Metastatic Lung Carcinoma in the Adrenal Gland (tissue), 1 donor: ENCODE measurements around a stretch of chrX.

DNA sequence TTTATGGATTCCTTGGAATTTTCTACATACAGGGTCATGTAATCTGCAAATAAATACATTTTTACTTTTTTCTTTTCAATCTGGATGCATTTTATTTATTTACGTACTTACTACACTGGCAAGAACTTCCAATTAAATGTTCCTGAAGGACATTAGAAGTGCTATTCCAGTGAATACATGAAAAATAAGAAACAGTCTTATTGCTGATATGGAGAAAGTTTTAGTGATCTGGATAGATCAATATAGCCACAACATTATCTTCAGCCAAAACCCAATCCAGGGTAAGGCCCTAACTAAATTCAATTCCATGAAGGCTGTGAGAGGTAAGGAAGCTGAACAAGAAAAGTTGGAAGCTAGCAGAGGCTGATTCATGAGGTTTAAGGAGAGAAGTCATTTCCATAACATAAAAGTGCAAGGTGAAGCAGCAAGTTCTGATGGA is 62.0 kb upstream of the RAP2C start:
- PRO-cap, result no peak

DNA sequence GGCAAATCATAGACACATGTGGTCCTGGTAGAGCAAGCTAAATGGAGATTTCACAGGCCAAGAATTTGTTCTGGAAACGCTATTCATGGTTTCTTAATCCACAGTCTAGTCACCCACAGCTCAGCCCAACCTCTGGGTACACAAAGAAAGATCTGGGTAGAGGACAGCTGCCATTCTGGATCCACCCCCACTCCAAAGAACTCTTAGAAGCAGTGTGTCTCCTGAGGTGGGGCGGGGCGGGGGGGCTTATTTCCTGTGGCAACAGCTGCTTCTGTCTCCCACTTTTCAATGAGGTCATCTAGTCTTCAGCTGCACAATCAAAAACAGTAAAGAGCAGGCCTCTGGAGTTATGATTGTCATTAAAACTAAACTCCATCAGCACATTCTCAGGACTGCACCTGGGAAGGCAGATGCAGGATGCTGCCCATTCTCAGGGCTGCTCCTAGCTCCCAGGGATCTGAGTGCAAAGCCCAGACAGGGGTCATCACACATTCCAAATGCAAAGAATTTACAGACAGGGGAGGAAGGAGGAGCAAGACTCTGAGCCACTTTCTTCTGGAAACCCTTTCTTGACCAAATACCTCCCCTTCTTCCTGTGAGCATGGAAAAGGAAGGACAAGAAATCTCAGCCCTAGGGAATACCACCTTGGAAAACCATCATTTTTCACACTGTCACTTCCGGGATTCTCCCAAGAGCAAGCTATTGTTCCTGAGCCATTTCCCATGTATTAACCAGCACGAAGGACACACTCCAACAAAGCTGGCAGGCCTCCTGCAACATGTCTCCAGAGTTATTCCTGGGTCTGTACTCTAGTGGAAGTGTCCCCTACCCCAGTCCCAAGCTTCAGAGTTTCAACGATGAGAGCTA is 207.2 kb downstream of the HS6ST2 start:
- PRO-cap, result no peak

DNA sequence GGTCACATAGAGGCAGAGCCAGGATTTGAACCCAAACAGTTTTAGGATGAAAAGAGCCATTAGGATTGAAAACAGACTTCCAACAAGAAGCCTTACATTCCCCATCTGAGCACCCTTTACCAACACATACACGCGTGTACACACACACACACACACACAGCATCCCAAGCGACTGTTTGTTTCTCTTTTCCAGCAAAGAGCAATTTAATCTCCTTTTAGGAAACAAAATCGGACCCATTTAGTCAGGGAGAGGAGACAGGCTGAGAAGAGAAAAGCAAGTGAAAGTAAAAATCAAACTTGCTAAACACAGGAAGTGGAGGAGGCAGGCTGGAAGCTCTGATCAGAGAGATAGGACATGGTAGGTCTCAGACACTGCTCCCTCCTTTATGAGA is 62.4 kb downstream of the GPC3 start:
- PRO-cap, result no peak

DNA sequence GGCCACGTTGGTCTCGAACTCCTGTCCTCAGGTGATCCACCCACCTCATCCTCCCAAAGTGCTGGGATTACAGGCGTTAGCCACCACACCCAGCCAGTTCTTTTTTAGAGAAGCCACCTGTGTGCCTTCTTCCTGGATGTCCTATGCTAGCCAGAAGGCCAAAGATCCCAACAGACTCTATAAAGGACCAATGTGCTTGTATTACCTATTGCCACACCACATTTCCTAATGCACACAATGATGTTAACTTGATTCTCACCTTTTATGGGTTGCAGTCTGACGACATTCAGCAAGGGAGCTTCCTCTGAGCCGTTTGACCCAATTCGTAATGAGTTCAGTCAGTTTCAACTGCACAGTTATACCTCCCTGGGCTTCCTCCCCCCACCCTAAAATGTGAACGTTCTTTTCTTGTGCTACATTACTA is 14.7 kb upstream of the GPC3 start:
- PRO-cap, result no peak

DNA sequence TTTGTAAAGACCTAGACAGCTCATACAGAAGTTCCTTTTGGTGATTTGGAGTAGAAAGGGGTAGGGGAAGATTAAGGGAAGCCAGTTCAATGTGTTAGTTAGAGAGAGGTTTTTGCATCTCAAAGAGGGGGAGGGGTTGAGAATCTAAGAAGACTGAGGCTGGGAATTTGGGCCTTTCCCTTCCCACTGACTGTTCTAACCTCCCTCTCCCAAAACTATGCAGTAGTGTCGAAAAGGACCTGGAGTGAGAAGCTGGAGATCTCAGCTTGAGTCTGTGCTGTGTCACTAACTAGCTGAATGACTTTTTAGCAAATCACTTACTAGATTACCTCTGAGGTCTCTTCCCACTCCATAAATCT is 55.7 kb upstream of the CCDC160 start:
- PRO-cap, result no peak

- PRO-cap, result no peak
Observed at GRCh38 chrX:135345308-135345847, 782 bp downstream of the ZNF449 start.

DNA sequence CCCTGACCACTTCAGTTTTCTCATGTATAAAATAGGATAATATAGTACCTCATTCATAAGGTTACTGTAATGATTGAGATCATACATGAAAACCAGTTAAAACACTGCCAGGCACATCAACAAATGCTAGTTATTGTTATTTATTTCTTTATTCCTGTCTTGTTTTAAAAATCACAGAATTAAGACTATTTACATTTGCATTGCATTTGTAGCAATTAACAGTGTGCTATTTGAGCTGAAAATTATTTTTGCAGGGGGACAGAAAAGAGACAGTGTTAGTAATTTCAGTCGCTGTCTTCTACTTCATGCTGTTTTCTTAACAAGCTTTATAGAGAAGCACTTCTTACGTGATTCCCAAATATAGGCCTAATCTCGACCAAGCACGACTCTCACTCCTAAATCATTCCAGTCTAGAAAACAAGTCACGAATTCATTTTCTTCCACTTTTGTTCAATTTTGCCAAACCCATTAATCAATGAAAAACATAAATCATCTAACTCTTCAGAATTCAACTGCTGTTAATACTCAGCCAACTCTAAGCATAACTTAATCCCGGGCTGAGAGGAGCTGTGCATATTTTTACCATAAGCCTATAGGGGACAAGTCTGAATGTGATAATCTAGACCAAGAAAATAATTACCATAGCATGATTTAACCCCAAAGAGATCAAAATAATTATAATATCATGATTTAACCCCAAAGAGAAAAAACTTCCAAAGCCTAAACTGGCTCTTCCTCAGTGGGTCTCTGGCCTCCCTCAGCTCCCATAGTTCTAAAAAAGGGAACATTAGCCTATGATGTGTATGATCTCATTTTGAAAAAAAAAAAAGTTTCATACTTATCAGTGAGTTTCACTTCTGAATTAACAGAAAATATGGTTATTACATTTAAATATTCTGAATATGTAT is 70.4 kb upstream of the FHL1 start:
- PRO-cap, result no peak

- PRO-cap, result no peak
Observed at GRCh38 chrX:136127073-136127569, 69.7 kb upstream of the FHL1 start.

GRCh38 chrX:136143713-136144322 is 53.0 kb upstream of the FHL1 start:
- PRO-cap, result no peak

GRCh38 chrX:136151157-136151453 is 45.7 kb upstream of the FHL1 start:
- PRO-cap, result no peak

- PRO-cap, result no peak
Observed at GRCh38 chrX:136197670-136198153, 865 bp downstream of the FHL1 start.

- PRO-cap, result no peak
Observed at GRCh38 chrX:136212258-136212920, 15.5 kb downstream of the FHL1 start.

DNA sequence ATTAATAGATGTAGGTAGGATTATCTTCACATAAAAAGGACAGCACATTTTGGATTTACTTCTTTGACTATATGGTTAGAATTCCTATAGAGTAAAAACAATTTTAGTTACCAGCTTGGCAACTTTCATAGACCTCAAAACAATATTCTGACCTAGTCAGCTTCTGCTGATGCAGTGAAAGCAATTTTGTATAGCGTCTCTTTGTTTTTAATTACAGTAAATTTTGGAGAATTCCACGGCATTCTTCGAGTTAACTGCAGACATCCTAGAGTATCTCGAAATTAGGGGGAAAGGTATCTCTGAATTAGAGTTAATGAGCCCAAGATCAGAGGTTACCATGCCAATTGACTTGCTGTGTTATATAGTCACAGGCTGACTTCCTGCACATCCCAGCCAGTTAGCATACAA is 3.6 kb downstream of the BRS3 start:
- PRO-cap, result no peak

- PRO-cap, result unidirectional peak, plus-strand start at chrX:137998126
Observed at GRCh38 chrX:137997955-137998269, 432.0 kb downstream of the ZIC3 start.

DNA sequence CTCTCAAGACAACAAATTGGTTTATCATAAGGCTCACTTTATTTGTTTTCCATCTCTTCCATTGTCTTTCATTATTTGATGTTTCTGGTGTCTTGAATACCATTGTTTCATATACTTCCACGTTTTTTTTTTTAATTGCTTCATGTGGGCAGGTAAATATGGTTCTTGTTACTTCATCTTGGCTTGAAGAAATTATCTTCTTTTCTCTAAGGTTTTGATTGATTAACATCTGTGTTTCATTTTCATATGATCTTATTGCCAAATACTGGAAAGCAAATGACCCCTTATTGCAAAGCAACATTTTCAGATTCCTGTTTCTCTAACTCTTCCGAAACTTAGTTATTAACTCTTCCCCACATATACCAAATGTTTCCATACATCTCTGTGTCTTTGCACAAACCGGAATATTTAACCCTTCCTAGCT is 565.4 kb downstream of the ZIC3 start:
- PRO-cap, result no peak

DNA sequence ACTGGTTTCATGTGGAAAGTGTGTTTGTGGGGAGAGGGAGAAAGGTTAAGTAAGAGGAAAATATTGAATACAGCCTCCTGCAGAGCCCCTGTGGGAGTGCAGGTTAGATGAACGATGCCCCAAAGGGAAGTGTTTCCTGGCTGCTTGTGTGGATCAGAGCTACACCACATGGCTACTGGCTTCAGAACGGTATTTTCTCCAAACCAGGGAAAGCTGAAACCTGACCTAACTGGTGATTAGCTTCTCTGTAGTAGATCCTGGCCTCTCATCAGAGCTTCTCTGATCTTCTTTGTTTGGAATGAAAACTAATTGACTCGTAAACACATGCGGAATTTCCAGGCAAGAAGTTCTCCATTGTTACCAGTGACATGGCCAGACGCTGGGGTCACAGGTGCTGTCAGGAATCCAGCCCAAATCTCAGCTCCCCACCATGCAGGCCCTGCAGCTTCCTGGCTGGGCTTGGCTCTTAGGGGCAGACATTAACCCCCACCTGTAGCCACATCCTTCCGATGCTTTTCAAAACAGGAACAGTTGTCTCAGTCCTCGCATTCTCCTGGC is 305.6 kb upstream of the F9 start:
- PRO-cap, result no peak

GRCh38 chrX:139533276-139533812 is 2.8 kb downstream of the F9 start:
- PRO-cap, result no peak

GRCh38 chrX:139642414-139643137 is 65.4 kb downstream of the MCF2 start:
- PRO-cap, result no peak

- PRO-cap, result no peak
Observed at GRCh38 chrX:139720081-139720532, 12.1 kb upstream of the MCF2 start.

GRCh38 chrX:139973291-139973779 is 8.0 kb upstream of the CXorf66 start:
- PRO-cap, result no peak